PFSK-1 (cell line): ENCODE measurements around the genes ZFPL1 and TMEM262.

GRCh38 chr11:64998215-64998553 is 1.4 kb upstream of the BATF2 start:
- RRBS = no CpG with 5 or more reads among the region's 1 CpG

DNA sequence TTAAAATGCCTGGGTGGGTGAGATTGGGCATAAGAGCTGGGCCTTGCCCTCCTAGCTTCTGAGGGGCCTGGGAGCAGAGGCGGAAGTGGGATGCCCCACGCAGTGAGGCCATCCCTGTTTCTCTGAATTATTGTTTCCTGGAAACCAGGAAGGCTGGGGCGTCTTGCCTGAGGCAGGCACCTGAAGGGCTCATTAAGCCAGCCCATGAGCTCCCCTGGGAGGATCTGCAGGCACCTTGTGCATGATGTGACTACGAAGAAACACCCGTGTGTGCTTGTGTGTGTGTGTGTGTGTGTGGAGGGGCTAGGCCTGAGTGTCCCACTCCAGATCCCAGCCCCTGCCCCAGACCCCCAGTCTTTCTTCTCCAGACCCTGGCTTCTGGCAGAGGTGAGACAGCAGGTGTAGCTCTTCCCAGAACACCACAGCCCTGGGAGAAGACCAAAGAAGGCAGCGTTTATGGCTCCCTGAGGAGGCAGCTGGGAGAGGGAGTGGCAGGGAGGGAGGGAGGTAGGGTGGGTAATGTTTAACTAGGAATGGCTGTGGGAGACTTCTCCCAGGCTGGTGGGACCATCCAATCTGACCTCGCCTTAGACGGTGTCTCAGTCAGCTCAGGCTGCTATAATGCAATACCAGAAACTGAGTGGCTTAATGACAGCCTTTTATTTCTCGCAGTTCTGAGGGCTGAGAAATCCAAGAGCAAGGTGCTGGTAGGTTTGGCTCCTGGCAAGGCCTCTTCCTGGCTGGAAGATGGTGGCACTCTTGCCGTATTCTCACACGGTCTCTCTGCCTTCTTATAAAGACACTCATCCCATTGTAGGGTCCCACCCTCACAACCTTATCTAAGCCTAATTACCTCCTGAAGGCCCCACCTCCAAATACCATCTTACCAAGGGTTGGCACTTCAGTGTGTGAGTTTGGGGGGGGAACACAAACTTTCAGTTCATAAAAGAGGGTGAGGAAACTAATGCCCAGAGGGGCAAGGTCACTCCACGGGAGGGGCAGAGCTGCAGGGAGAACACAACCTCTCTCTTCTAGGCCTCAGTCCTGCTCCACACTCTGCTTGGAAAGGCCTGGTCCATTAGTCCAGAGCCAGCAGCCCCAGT is 2.3 kb upstream of the BATF2 start:
- RRBS = no CpG with 5 or more reads among the region's 12 CpGs

DNA sequence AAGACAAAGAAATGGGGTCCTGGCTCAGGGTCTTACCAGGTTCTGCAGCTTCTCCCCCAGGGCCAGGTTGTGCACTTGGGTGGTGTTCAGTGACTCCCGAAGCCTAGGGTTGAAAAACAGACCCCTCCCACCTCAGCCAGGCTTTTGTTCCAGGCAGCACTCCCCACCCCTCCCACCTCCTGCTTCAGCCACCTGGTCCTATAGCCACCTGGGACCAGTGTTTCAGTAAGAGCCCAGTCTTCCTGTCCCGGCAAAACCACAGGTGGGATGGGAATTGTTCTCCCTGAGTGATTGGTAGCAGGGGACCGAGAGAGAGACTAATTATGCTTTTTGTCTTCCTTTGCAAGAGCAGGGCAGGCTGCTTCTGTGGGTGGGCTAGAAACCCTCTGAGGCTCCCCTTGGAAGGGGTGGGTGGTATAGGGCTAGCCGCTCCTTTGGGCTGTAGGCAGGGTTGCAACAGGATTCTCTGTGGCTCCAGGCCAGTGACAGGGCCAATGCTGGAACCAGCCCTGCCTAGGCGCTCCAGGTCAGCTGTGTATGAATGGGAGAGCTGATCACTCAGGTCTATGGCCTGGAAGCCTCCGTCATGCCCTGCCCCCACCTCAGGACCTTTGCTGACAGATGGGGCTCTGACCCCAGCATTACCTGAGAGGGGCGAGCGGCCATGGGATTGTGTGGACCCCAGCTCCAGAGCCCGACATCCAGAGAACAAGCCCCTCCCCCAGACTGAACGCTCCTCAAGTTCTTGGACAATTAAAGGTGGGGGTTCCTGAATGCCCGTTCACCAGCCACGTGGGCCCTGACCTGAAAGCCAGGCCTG is 8.6 kb upstream of the NAALADL1 start:
- RRBS = no CpG with 5 or more reads among the region's 12 CpGs

DNA sequence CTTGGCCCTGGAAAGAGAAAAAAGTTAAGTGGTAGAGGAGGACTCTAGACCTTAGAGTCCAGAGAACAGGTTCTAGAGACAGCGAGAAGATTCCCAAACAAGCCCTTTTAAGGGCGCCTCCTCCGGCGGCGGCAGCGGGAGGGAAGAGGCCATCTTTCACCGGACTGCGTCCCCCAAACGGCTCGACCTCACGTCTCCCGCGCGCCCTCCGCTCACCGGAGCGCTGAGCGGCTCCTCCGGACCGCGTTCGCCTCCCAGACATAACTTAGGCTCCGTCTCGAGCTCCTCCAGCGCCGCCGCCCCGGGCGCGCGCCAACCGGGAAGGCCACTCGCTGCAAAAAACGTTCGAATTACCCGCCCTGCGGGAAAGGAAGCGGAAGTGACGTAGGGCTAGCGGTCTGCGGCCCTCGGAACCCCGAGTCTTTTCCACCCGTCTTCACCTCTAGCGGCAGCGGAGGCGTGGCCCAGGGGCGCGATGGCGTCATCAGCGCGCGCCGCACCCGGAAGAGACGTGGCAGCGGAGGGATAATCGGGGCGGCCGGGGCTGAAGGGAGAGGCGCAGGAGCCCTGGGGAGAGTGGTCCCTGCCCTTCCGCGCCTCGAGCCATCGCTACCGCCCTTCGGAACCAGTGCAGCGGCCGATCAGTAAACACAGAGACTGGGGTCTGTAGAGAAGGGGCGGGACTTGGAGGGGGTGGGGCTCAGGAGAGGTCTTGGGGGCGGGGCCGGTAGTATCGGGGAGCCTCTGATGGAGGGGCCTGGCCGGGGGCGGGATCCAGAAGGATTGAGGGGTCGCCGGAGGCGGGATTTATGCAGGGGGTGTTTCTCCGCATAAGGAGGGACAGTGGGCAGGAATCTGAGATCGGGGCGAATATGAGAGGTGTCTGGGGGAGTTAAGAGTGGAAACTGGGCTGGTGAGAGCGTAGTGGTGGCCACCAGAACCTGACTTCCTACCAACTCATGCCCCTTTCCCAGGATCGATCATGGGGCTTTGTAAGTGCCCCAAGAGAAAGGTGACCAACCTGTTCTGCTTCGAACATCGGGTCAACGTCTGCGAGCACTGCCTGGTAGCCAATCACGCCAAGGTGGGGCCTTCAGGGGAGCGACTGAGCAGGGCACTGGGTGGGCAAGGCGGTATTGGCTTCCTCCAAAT is at the start of gene ZFPL1:
ZFPL1 (plus strand) TSS at position 506 of the 1,152 bp plus-strand sequence.
- RRBS = 1% methylated on average over 21 of the region's 90 CpGs

- RRBS = no CpG with 5 or more reads among the region's 14 CpGs
Observed at GRCh38 chr11:65088958-65089643, at the start of gene TMEM262. TSS of gene TMEM262 (minus strand) at chr11:65089110.

GRCh38 chr11:65119850-65120533 is 1.9 kb downstream of the FAU start:
- RRBS = no CpG with 5 or more reads among the region's 3 CpGs

DNA sequence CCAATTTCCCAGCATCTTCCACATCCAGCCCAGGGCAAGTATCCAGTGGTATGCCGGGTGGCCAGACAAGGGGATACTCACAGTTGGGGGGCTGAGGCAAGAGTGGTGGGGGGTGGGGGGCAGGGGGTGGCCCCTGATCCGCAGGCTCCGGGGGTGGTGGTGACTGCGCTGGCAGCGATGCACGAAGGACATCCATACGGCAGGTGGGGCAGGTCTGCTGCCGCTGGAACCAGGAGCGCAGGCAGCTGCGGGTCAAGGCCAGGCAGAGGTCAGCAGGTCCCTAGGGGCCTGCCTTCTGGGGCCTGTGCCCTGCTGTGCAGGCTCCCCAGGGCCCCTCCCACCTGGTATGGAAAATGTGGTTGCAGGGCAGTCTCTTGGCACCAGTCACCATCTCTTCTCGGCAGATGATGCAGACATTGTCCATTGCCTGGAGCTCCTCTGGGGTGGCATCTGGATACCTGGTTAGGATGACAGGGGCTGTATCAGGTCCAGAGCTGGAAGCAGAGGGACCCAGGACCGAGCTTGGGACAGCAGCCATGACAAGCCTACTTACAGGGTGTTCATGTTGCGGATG is 3.7 kb downstream of the SYVN1 start:
- RRBS = 93% methylated on average over 3 of the region's 13 CpGs

DNA sequence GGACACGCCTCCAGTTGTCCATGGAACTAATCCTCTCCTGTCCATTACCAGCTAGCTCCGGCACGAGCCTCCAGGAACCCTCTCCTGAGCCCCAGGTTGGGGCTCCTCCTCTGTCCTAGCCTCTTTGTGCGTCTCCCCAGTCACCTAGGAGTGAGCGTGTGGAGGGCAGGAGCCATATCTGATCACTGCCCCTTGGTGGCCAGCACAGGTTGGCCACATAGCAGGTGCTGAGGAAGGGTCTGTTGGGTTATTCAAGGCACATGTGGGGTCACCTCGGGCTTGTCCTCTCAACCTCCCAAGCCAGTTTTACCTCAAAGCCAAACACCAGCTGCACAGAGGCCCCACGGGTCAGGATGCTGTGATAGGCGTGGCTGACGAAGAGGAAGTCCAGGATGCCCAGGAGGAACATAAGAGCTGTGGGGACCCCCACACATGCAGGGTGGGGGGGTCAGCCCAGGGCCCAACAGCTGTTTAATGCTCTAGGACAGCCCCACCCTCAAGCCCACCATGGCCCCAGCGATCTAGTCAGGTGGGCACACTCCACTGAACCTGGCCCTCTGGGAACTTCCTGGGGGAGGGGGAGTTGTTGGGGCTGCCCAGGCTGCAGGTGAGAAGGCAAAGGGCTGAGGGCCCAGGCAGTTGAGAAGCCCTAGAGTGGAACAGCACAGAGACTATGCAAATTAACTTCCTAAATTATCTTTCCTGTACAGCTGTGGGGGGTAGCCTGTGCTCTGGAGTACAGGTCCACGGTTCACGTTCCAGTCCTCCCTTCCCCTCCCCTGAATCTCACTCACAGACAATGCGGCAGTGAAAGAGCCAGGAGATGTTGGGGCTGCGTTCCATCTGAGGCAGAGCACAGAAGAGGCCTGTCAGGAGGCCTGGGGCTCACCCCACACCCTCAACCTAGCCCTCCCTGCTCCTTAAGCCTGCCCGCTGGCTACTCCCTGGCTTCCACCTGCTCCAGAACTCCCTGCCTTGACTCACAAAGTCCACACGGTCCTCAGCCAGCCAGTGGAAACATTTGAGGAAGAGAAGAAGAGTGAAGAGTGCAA is 2.1 kb downstream of the SYVN1 start:
- RRBS = no CpG with 5 or more reads among the region's 16 CpGs

- RRBS = no CpG with 5 or more reads among the region's 27 CpGs
Observed at GRCh38 chr11:65165720-65166330, 4.2 kb upstream of the SPDYC start.

- RRBS = no CpG with 5 or more reads among the region's 11 CpGs
Observed at GRCh38 chr11:65207891-65208400, 26.2 kb downstream of the CAPN1 start.

GRCh38 chr11:65225288-65226212 is 36.2 kb upstream of the POLA2 start:
- RRBS = 15% methylated on average over 18 of the region's 43 CpGs

DNA sequence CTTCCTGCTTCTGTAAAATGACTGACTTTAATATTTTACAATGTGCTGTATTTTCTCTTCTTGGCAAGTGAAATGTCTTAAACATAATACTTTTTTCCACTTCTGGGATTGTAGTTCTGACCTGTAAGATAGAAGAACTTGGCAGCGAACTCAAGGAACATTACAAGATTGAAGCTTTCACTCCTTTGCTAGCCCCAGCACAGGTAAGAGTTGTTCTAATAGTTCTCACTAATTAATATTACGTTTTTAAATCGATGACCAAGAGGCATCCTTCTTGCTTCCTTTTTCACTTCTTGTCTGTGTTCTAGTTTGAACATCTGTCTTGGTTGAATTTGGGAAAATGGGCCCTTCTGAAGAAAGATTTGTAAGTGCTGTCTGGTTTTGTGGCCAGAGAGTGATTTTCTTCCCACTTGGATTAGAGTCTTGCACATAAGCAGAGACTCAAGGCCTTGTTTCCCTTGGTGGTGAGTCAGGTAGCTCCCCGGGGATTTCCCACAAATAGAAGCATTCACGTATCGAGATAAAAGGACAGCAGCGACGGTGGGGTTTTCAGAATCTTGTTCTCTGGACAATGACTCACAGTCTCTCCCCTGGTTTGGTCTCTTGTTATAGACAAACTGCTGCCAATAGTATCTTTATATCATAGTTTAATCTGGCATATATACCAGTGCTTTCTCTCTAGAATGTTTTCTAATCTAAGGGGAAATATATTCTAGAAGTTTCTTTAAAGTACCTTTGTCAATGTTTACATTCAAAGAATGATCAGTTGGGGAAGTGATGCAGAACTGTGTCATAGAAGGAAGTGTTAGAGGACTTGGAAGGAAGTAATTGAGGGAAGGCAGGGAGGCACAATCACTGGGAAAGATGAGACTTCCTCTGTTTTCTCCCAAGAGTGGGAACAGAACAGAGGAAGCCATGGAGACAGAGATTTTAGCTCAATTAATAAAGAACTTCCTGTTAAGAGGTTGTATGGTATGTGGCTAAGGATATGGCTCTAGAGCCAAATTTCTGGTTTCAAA is 18.0 kb downstream of the POLA2 start:
- RRBS = no CpG with 5 or more reads among the region's 8 CpGs

- RRBS = no CpG with 5 or more reads among the region's 2 CpGs
Observed at GRCh38 chr11:65385015-65385619, 1.3 kb upstream of the FRMD8 start.

DNA sequence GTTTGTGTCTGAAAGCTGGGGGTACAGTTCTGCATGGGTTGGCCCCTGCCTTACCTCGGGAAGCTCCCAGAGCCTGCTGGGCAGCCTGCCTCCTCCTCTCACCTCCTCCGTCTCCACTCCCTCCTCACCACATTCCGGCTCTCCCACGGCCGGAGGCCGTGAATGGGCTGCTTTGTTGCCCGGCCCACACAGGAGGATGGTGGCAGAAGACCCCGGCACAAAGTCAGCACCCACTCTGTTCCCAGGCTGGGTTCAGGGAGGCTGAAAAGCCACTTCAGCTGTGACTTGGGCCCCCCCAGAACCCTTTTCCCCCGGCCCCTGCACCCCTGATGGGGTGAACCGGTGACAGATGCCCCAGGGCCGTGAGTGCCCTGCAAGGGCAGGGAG is 4.3 kb downstream of the FRMD8 start:
- RRBS = 3% methylated on average over 4 of the region's 11 CpGs

GRCh38 chr11:65394479-65394678 is 7.9 kb downstream of the FRMD8 start:
- RRBS = no CpG with 5 or more reads among the region's 4 CpGs

DNA sequence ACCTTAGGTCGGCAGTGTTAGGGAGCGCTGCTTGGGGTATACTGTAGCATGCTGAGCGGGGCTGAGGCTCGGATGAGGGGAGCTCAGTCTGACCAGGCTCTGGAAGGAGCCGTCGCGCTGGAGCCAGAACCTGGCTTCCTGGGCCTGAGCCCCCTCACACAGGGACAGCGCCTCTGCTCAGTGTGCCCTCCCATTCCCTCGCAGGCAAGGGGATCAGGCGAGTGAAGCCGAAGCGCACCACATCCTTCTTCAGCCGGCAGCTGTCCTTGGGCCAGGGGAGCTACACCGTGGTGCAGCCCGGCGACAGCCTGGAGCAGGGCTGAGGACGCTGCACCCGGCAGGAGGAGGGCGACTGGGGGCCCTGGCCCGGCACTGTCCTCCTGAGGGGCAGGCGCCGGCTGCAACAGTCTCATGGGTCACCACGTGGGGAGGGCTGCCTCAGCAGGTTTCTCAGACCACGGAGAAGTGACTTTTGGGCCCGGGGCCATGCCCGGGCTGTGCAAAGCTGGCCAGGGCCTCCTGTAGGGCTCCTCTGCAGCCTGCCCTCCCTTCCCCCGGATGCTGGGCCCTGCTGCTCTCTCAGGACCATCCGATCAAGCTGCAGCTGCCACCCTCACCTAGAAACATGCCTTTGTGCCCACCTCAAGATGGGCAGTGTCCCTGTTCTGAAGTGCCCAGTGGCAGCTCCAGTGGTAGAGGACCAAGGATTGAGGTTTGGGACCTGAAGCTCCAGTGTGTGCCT is 24.8 kb downstream of the FRMD8 start:
- RRBS = 96% methylated on average over 8 of the region's 28 CpGs

DNA sequence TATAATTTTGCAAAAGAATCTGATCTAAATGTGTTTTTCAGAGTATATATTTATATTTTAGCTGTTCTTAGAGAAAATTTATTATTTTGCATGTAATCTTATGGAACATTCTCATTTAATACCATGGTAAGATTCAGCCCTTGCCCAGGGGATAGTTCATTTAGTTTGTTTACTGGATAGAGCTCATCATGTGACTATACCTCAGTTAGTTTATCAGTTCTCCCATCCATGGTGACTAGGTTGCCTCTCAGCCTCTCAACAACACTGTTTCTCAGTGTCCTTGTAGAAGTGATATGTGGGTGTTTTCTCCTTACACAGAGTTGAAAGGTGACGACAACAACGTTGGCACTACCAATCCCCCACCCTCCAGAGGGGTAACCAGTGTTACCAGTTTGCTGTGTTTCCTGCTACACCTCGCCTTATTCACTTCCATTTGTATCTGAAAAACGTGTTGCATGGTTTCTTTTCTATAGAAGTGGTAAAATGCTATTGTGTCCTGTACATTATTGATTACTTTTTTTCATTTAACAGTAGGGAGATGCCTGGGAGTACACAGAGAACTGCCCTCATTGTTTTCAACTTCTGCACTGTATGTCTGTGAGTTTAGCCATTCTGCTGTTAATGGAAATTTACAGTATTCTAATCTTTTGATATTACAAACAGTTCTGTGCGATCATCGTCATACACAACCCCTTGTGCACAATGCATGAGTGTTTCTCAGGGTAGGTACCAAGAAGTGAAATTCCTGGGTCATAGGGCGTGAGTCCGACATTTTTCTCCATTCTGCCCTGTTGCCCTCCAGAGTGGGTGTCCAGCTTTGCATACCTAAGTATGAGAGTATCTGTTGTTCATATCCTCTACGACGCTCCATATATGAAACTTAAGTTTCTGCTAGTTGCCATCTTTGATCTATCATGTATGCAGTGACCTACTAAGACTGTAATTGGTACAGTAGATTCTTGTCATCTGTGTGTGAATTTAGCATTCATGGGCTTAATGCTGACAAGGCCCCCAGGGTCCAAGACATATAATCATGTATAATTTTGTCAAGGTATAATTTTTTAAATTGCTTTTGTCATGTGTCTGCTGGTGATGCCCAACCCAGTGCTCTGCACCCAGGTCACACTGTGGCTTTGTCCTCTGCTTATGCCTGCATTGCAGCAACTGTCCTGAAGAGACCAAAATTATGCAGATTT is 47.9 kb downstream of the FRMD8 start:
- RRBS = no CpG with 5 or more reads among the region's 10 CpGs

- RRBS = no CpG with 5 or more reads among the region's 7 CpGs
Observed at GRCh38 chr11:65439103-65440127, 53.0 kb downstream of the FRMD8 start.

GRCh38 chr11:65490294-65490500 is 34.7 kb upstream of the SCYL1 start:
- RRBS = no CpG with 5 or more reads among the region's 2 CpGs

GRCh38 chr11:65498483-65499186 is 26.2 kb upstream of the SCYL1 start:
- RRBS = no CpG with 5 or more reads among the region's 25 CpGs